ENCODE measurements around the genes COL6A2 and C21orf58.

DNA sequence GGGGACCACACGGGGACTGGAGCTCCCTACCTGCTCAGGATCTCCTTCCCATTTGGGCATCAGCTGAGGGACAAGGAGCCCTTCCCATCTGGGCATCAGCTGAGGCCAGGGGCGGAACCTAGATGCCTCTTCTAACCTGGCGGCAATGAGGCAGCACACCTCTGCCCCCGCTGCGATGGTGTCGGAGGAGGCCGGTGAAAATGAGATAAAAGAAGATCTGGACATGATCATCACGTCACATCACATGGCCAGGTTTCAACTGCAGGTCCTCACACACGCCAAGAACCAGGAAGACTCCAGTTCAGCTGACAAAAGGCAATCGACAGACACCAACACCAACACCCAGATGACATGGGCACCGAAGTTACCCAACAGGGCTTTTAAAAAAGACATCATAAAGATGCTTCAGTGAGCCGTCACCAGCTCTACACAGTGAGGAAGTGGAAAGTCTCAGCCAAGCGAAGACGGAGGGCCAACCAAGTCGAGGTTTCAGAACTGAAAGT, 154.4 kb upstream of the COL6A1 start:
- RRBS: no CpG with 5 or more reads among the region's 15 CpGs

DNA sequence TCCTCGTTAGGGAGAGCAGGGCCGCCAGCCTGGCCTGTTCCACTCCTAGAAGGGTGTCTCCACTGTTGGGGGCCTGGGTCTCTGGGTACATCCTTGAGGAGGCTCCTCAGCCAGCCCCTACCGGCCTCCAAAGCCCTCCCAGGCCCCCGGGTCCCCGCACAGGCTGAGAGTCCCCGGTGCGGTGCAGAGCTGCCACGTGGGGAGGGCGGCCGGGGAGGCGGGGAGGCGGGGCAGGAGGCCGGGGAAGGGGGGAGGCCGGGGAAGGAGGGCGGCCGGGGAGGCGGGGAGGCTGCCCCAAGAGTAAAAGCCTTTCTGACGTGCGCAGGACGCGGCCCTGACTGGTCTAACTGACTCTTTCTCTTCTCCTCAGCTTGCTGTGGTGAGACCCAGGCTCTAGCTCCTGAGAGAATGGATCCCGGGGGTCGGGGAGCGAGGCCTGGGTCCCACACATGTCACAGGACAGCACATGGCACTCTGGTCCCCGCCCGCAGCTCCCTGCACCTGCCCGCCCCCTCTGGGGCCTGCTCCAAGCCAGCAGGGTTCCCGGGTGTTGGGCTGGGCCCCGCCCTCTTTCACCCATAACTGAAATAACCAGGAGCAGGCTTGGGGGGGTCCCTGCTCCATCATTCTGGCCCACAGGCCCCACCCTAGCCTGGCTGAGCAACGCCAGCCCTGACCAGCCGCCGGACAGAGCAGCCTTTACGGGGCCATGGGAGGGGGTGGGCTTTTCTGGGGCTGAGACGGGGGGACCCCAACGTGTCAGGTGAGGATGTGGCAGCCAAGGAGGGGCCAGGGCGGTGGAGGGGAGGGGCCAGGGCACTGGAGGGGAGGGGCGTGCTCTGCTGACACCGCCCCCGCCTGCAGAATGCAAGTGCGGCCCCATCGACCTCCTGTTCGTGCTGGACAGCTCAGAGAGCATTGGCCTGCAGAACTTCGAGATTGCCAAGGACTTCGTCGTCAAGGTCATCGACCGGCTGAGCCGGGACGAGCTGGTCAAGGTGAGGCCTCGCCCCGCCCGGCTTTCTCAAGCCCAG, 19.1 kb downstream of the COL6A1 start:
- RRBS: 77% methylated on average over 9 of the region's 52 CpGs

- RRBS: no CpG with 5 or more reads among the region's 8 CpGs
Measured at GRCh38 chr21:46031690-46031889, 50.0 kb downstream of the COL6A1 start.

DNA sequence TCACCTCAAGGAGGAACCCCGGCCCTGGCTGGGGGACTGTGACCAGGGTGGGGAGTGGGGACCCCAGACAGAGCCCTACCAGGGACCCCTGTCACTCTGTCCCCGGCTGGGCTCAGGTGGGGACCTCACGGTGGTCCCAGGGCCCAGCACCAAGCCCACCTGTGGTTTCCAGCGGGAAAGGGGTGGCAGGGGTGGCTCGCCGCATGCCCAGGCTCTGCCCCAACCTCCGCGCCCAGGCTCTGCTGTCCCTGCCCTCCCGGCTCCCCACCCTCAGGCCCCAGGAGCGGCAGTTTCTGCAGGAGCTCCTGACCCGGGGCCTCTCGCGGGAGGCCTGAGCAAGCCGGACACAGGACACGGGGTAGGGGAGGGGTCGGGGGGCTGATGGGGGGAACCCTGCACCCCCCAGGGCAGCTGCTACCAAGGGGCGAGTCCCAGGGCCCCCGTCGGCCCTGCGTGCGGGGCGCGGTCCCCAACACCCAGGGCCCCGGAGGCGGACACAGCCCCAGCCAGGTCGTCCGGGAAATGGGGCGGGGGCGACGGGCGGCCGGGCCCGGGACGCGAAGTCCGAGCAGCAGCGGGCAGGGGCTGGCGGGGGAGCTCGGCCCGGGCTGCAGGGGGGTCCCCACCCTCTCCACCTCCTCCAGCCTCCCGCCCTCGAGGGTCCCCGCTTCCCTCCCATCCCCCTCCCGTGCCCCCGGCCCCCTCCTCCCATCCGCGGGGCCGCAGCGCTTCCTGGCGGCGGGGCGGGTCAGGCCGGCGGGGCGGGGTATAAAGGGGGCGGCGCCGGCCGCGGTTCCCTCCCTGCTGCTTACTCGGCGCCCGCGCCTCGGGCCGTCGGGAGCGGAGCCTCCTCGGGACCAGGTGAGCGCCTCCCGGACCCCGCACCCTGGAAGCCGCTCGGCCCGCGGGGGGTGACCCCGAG, at the start of gene COL6A2:
COL6A2 (plus strand) TSS at position 800 of the 922 bp plus-strand sequence.
- RRBS: 8% methylated on average over 33 of the region's 77 CpGs

GRCh38 chr21:46126257-46126980, 28.5 kb downstream of the COL6A2 start:
- RRBS: 88% methylated on average over 1 of the region's 26 CpGs

DNA sequence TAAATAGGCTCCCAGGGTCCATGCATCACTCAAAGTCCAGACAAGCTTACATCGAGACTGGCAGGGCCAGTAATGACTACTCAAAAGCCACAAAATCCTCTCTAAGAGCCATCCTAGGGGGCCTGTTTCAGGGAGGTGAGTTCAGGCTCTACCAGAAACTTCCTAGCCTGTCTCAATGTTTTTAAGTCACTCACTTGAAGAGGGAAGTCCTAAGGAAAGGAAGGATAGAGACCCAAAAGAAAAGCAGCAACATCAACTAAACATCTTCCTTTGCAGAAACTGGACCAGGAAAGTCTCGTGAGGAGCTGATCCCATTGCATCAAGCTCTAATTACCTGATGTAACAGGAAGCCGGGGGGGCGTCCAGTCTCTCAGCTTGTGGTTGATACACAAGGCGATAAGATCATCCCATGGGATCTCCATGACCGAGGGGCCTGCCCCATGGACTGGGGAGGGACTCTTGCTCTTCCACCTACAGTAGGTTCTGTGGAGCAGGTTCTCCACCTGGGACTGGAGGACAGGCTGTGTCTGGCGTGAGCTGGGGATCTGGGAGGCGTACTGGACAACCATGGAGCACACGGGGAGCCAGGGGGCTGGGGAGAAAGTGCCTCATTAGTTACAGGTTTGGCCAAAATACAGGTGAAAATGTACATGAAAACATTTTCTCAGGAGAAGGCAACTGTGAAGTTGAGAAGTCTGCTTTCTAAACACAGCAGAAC, 14.7 kb upstream of the LSS start:
- RRBS: no CpG with 5 or more reads among the region's 9 CpGs

- RRBS: 4% methylated on average over 28 of the region's 95 CpGs
Measured at GRCh38 chr21:46297083-46298321, 11.4 kb downstream of the YBEY start.

DNA sequence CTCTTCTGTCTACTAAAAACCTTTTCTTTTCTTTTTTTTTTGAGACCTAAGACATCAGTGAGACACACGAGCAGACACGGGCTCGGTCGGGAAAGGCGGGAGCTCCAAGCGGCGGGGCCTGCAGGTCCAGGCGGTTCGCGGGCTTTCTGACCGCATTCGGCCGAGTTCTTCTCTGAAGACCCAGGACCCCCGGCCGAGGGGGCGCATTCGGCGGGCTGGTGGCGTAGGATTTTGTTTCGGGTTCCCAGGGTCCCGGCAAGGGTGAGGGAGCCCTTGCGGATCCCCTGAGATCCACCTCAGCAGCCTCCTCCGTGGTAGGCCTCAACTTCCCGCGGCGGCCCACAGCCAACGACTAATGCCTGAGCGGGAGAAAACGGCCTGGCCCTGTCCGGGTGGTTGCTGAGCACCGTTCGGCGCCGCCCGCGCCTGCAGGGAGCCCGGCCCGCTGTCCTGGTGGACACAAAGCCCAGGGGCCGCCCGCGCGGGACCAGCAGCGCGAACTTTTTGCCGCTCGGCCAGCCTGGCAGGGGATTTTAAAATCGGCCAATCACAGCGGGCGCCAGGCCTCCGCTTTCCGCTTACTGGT, at the start of gene C21orf58:
C21orf58 (minus strand) TSS at position 506 of the 586 bp plus-strand sequence.
- RRBS: 2% methylated on average over 16 of the region's 51 CpGs

- RRBS: 2% methylated on average over 35 of the region's 100 CpGs
Measured at GRCh38 chr21:46324584-46325603, 938 bp downstream of the PCNT start.

GRCh38 chr21:46410766-46411663, 47.7 kb upstream of the DIP2A start:
- RRBS: 81% methylated on average over 6 of the region's 28 CpGs

GRCh38 chr21:46515054-46515630, 56.5 kb downstream of the DIP2A start:
- RRBS: no CpG with 5 or more reads among the region's 6 CpGs

GRCh38 chr21:46546642-46547449, 58.0 kb downstream of the S100B start:
- RRBS: no CpG with 5 or more reads among the region's 18 CpGs

DNA sequence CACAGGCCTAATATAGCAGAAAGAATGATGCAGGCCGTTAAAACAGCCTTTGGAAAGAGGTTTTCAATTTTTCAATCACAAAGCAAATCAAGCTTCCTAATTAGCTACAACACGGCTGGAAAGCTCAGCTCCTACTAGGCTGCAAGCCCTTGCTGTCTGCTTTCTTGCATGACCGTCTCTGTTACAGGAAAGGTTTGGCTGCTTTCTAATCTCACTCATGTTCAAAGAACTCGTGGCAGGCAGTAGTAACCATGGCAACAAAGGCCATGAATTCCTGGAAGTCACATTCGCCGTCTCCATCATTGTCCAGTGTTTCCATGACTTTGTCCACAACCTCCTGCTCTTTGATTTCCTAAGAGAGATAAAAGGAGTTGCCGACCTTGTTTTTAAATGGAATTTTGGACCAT, 5.7 kb downstream of the S100B start:
- RRBS: no CpG with 5 or more reads among the region's 7 CpGs